Skin of body (tissue), 2 donors: ENCODE measurements around a stretch of chr1.

DNA sequence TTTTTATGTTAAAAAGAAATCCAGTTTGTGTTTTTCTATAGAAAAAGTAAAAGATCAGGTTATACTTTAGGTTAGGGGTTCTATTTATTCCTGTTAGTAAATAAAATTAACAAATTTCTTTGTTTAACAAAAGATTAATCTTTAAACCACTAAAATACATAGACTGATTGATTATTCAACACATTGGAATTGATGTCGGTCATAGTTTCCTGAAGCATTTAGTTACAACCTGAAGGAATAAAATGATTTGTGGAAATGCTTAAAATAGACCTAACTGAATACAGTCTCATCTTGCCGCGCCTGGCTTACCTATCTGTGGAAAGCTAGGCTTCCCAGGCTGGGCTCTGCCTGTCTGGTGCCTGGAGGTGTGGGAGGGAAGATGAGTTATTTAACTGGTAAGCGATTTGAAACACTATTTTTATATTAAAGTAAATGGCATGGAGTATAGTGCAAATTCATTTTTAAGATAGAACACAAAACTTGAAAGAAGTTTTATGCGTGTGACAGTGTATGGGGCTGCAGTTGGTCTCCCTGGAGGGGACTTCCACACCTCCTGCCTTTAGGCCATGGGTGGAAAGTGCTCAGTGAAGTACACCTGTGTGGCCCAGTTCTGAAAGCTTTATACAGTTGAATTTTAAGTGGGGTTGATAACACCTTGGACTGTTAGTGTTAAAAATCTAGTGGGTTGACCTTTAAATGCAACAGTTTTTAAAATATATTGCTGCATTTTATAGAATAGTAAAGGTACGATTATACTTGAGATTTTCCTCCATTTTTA lies 10.3 kb downstream of the RHOU start:
- RAMPAGE, long total RNA = no peak

- RAMPAGE, long total RNA = no peak
Measured at GRCh38 chr1:228836341-228836824, 101.1 kb downstream of the RHOU start.

DNA sequence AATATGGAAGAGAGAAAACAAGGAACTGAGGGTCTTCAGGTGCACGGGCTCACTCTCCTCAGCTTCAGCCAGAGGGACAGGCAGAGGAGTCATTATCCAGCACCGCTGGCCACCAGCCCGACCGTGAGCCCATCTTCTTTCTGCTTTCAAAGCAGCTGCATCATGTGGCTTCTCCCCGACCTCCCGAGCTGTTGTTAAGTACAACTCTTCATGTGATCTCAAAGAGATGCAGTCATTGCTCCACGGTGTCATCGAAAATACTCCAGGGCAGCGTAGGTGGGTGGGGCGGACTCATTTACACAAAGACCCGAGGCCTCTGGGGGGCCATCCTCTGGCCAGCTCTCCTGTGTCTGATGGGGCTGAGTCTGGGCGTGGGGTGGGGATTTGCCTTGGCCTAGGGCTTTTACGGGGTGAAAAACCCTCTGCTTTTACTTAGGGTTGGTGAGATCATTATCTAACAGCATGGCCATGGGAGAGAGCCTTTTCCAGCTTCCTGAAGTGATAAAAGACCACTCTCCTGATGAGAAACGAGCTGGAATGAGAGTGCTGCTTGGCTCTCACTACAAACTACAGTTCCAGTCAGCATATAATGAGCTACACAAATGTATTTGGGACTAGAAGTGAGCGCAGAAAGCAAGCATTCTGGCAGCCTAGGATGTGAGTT lies 164.9 kb downstream of the RHOU start:
- RAMPAGE, long total RNA = no peak

GRCh38 chr1:229019351-229020328 lies 251.3 kb upstream of the RAB4A start:
- RAMPAGE, long total RNA = no peak

- RAMPAGE, long total RNA = no peak
Measured at GRCh38 chr1:229091315-229091664, 179.6 kb upstream of the RAB4A start.

DNA sequence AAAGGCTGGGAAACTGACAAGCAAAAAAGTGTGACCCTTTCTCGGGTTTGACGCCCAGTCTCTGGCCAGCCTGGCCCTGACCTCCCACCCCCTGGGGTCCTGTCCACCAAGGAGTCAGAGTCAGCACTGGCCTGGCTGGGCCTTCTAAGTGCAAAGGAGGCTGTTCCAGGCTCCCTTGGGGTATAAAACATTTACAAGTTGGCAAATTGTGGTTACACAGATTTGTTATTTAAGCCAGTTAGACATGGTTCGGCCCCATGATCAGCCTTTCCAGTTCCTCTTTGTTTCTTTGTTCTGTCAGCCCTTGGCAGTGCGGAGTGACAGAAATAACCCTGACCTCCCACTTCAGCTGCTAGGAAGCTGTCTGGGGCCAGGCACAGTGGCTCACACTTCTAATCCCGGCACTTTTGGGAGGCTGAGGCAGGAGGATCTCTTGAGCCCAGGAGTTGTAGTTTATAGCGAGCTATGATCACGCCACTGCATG lies 161.5 kb upstream of the RAB4A start:
- RAMPAGE, long total RNA = no peak

DNA sequence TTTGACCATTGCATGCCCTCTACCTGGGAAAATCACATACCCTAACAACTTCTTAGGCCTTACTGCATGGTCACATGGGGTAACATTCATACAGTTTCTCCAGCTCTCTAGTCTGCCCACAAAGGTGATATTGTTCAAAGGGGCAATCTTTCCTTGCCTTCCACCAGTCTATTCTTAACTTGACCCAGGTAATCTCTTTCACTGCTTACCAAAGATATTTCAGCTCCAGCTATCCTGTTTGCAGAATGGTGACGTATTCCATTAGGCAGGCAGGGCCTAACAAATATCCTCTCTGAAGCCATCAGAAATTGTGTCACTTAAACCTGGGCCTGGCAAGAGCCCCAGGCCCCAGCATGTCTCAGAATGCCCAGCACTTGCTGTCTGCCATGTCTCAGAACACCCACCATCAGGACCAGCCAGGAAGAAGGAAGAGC lies 157.8 kb upstream of the RAB4A start:
- RAMPAGE, long total RNA = no peak

DNA sequence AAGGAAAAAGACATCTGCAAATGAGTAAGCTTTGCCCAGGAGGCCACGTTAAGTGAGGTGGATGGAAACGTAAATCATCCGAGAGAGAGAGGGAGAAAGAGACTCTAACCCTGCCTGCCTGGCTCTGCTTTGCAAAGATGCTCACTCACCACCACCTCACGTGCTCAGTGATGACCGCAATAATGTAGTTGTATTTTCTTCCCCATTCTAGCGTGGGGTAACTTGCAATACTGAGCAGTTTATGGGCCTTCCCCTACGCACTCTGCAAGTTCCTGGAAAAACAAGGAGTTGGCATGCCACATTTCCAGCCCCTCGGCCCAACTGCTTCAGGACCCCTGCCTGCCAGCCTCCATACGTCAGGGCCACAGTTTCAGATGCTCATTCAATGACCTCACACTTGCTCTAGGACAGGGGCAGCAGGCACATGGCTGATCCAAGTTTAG lies 112.6 kb upstream of the RAB4A start:
- RAMPAGE, long total RNA = no peak

GRCh38 chr1:229270397-229270901 lies 462 bp upstream of the RAB4A start:
- RAMPAGE, long total RNA = no peak

- RAMPAGE, long total RNA = no peak
Measured at GRCh38 chr1:229273663-229274419, 2.9 kb downstream of the RAB4A start.

DNA sequence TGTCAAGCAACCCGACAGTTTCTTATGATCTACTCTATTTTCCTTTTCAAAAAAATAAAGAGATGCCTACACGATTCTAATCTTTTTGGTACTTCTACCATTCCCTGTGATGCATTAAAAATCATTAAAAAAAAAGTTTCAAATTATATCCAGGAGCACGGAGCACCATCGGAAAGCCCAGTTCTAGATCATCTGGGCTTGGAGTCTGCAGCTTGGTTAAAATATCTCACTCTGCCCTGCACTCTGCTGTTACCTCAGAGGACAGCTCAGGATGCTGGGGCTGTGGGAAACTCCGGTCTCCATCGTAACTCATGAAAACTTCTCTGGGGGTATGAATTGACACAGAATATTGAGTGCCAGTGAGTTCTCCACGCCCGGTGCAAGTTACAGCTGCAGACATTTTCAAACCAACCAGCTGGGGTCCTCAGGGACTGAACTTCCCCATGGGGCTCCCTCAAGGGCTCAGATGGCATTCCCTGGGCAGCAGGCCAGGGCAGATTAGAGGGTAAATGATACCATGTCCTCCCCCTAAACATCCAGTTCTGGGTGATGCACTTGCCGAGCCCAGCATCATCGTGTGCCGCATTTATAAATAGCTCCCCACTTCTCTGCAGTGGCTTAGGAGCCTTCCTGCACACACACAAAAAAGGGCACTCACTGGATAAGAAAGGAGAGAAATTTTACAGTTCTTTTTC lies 27.7 kb upstream of the CCSAP start:
- RAMPAGE, long total RNA = no peak

DNA sequence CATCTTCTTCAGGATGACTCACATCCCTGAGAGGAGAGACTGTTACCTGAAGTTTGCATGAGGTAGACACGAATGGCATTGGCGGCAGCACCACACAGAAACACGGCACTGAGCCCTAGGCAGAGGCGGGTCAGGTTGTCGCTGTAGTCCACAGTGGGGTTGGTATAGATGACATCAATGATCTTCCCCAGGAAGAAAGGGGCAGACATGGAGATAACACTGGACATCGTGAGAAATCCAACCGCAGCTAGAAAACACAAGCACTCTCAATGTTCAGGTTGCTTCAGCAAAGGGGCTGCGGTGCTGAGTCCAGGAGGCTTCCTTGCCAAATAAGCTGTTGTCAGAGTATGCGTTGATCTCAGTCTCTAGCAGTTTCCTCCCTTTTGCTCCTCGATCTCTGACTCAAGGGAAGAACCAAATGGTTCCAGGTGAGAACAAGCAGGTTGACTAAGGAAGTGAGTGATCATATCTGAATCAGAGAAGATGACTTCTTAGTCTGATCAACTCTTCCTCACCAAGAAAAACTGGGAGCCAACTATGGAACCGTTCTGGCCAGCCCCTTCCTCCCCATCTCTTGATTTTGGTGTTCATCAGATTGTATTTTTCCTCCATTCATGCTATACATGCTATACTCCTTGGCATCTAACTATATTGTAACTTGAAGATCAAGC lies 9.2 kb downstream of the ABCB10 start:
- RAMPAGE, long total RNA = no peak

DNA sequence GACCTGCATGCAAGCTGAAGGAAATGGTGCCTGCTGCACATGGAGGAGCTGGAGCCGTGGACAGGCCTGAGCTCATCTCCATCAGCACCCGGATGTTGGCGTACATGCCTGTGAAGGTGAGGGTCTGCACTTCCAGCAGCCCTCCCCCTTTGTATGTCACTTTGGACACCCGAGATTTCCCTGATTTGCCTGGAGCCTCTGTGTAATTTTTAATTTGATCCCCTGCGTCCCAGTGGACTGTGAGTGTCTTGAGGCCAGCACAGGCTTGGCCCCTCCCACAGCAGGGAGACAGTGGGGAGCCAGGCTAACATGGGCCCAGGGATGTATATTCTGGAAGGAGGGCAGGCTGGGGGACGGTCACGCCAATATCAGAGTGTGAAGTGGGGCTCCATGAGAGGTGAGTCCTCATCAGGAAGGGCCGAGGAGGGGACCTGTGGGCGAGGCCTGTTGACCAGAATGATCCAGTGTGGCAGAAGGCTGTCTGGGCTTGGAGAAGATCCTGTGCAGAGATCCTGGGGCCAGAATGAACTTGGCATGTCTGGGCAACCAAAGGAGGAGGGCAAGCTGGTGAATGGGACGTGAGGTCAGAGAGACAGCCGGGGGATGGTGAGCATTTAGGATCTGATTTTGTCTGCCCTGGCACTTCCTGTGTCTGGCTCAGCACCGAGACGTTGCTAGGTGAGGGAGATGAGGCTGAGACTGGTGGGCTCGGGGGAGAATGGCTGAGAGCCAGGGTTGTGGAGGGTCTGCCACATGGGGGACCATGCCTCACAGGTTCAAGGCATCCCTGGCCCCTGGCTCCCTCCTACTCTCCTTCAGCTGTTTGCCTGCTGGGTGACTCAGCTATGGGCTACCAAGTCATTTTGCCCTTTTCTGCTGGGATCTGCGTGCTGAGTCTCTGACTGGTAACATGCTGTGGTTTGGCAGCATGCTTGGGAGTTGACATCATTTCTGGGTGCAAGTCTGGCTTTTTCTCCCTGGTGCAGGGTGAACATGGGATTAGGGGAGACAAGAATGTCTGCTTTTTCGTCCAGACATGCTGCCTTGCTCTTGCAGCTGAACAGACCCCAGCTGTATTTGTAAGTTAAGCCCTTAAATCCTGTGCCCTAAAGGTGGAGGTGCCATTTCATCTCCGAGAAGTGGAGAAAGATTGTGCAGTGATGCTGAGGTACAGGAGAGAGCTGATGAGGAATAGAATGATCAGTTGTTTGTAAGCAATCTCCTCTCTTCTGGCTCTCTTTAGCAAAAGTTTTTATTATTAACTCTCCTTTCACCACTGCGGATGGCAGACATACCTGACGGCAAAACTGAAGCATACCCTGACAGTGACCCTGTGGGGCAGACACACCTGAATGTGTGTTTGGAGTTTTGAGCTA lies 17.3 kb downstream of the GALNT2 start:
- RAMPAGE, long total RNA = no peak

DNA sequence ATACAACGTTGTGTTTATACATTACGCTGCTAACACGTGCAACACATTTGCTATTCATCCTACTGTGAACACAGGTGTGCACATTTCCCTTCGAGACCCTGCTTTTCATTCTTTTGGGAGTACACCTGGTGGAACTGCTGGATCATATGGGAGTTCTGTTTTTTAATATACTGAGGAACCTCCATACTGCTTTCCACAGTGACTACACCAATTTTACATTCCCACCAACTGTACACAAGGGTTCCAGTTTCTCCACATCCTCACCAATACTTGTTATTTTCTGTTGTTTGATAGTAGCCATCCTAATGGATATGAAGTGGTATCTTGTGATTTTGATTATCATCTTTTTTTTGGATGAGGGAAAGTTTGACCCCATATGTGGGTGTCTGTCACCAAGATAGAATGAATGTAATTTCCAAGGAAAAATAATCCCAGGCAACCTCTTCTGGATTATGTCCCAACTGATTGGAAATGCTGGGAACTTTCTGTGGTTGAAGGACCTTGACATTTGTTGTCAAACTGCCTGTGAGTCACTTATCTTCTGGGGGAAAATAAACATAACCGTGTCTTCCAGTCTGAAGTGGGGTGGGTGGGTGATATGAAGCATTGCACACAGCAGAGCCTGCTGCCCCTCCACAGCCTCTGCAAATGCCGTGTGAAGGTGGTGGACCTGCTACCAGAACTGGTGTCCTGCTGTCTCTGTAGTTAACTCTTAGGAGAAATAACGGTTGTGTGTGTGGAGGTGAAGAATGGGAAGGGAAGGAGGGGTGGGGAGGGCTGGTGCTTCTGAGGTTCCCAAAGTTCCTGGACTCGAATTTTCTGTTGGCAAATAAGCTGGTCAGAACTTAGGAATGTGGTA lies 23.0 kb downstream of the GALNT2 start:
- RAMPAGE, long total RNA = no peak

- RAMPAGE, long total RNA = no peak
Measured at GRCh38 chr1:230119825-230120920, 53.1 kb downstream of the GALNT2 start.

- RAMPAGE, long total RNA = no peak
Measured at GRCh38 chr1:230122698-230123790, 56.0 kb downstream of the GALNT2 start.

- RAMPAGE, long total RNA = no peak
Measured at GRCh38 chr1:230144024-230144502, 77.0 kb downstream of the GALNT2 start.

DNA sequence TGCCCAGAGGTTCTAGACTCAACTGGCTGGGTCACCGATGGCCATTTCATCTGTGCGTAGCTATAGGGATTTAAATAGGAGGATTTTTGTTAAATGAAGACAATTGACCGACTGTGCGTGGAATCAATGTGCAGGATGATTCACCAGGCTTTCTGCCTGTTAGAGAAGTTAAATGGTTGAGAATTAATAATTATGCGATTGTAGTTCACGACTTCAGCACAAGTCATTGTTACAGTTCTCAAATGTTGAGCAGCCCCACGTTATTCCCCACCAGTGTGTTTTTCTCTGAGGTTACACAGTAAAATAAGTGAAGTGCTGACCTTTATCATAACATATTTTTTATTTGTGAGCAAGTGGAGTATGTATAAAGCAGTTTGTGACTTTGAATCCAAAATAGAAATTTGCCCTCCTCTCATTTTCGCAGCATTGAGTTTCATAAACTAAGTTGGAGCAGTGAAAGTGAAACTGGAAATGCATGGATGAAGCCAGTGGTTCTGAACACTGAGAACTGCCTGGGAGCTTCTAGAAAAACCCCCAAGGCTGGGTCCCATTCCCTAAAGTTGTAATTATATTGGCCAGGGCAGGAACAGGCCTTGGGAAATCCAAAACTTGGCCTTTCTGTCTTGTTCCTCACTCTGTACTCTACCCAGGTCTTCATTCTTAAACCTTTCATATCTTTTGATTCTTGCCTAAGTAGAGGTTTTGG lies 102.6 kb downstream of the GALNT2 start:
- RAMPAGE, long total RNA = no peak

DNA sequence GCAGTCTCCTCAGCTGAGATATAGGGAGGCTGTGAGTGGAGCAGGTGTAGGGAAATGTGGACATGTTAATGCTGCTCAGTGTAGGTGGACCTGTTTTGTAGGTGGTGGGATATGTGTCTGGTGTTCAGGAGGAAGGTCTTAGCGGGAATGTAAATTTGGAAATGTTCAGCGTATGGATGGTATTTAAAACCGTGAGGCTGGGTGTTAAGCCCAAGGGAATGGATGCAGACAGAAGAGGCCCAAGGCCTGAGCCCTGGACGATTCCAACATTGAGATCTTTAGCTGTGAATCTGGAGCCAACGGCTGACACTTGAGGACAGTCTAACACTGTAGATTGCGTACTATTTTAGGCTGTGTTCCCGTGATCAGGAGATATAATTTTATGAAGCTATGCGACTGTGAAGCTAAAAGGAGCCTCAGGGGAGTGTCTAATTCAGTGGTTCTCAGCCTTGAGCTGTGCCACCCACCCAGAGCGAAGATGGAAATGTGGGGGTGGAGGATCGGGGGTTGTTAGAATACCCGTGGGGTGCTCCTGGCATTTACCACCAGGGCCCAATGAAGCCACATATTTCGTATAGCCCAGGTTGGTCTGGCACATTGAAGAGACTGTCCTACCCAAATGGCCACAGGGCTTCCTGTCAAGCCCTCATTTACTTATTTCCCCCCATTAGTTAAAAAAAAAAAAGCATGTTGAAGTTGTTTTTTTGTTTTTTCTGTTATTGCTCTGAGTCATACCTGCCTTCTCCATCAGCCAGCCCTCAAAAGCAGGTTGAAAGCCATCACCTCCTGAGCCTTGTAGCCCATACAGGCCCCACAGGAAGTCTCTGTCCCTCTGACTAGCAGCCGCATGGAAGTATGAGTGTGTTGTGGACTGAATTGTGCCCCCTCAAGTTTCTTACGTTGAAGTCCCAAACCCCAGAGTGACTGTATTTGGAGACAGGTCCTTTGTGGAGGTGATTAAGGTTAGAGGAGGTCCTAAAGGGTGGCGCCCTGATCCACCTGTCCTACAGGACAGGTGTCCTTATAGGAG lies 141.6 kb downstream of the GALNT2 start:
- RAMPAGE, long total RNA = no peak

- RAMPAGE, long total RNA = no peak
Measured at GRCh38 chr1:230230360-230230559, 163.2 kb downstream of the GALNT2 start.